Panc1 (cell line): ENCODE measurements around the gene CDV3.

DNA sequence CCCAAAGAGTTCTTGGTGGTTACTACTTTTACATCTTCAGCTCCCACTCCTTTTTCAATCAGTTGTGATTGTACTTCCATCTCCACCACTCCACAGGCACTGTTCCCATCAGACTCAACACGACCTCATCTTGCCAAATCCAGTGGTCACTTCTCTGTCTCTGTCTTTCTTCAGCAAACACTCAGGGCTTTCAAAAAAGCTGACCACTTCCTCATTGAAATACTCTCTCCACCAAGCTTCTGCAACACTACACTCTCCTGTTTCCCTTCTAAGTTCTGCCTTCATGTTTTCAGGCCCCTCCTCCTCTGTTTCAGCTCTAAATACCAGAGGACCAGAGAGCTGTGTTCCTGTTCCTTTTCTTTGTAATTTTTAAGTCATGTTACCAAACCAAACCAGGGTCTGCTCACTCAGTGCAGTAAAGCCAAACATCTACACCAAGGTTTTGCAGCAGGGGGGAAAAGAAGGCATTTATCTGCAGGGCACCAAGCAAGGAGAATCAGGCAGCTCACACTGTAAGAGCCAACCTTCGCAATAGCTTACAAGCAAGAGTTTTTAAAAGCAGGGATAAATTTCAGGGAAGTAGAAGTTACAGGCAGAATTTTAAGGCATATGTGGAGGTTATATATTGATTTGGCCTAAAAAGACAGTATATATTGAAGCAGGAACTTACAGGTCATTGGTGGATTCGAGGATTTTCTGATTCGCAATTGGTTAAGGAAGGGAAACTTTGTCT is 33.7 kb upstream of the ACP3 start:
- RRBS, 2 experiments: no CpG with 5 or more reads among the region's 4 CpGs

DNA sequence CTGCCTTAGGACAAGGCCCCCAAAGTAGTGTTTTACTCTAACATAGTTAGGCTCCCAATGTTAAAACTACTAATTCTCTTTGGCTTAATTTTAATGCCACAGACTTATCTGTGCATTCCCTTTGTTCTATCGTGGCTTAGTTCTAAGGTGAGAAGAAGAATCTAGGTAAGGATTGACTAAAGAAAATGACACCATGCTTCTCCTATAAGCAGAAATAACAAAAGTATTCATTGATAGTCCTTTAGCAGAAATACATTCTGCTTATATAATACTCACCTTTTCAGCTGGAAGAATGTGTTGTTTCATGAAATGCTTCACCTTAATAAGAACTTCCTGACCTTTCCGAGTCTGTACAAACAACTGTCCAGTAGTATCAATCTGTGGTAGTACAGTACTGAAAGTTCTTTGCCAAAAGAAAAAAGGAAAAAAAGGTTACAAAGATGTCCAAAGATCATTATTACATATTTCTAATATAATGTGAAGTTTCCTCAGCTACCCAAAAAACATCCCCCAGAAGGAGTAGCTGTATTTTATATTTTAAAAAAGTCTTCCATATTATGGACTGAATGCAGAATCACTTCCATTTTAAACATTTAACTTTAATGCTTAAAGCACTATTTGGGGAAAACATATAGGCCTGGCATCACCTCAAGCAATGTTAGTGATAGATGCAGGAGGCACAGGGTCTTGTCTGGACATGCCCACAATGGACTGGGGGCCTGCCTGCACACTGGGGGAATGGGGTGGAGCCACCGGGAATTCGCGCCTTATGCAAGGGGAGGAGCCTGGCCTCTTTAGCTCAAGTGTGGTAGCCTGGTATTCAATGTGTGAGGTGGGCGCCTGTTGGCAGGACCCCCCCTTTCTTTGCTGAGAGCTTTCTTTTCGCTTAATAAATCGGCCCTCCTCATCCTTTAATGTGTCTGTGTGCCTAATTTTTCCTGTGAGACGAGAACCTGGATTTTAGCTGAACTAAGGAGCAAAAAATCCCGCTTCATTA is 29.6 kb downstream of the ACKR4 start:
- RRBS, 2 experiments: no CpG with 5 or more reads among the region's 10 CpGs

GRCh38 chr3:133441658-133442264 is 41.9 kb downstream of the BFSP2 start:
- RRBS, 2 experiments: no CpG with 5 or more reads among the region's 3 CpGs

GRCh38 chr3:133472333-133472748 is 72.5 kb downstream of the BFSP2 start:
- RRBS, 2 experiments: 63 to 92% methylated on average over 4 of the region's 20 CpGs

DNA sequence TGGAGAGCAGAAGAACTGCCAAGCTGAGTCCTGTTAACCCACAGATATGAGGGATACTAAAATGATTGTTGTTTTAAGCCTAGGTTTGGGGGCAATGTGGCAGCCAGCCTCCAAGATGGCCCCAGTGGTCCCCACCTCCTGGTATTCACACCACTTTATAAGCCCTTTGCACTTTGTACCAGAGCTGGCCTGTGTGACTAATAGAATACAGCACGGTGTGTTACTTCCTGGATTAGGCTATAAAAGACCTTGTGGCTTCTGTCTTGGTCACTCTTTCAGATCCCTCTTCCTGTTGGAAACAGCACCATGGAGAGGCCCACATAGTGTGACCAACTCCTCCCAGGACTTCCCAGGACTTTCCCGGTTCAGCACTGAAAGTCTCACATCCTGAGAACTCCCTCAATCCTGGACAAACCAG is 32.4 kb upstream of the CDV3 start:
- RRBS, 2 experiments: no CpG with 5 or more reads among the region's 2 CpGs

- RRBS, 2 experiments: no CpG with 5 or more reads among the region's 4 CpGs
These were observed 3.4 kb upstream of the CDV3 start for GRCh38 chr3:133569945-133570662.

DNA sequence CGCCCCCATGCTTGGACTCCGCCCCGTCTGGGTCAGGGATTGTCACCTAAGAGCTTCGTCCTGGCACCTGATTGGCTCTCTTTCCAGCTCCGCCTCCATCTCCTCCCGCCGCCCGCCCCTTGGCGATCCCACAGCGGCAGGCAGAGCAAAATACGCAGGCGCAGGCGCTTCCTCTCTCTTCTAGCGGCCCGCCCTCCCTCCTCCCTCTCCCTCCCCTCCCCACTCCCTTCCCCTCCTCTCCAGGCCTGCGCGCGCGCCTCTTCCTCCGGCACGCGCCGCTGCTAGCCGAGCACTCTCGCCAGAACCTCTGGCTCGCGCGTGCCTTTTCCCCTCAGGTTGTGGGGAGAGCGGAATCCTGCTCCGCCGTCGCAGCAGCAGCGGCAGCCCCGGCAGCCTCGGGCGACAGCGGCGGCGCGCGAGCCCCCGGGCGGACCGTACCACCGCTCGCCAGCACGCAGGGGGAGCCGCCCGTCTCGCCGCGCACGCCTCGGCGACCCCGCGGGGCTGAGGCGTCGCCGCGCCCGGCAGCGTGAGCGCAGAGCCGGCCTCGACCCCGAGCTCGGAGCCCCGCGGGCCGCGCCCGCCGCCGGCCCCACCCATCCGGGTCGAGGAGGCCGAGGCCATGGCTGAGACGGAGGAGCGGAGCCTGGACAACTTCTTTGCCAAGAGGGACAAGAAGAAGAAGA is at the start of gene CDV3:
TSS of gene CDV3 (plus strand) at position 264 of the 686 bp plus-strand sequence.
- RRBS, 2 experiments: under 1 to 3% methylated on average over 27 to 37 of the region's 80 CpGs

- RRBS, 2 experiments: no CpG with 5 or more reads among the region's 2 CpGs
These were observed 2.8 kb downstream of the CDV3 start for GRCh38 chr3:133576268-133576732.

DNA sequence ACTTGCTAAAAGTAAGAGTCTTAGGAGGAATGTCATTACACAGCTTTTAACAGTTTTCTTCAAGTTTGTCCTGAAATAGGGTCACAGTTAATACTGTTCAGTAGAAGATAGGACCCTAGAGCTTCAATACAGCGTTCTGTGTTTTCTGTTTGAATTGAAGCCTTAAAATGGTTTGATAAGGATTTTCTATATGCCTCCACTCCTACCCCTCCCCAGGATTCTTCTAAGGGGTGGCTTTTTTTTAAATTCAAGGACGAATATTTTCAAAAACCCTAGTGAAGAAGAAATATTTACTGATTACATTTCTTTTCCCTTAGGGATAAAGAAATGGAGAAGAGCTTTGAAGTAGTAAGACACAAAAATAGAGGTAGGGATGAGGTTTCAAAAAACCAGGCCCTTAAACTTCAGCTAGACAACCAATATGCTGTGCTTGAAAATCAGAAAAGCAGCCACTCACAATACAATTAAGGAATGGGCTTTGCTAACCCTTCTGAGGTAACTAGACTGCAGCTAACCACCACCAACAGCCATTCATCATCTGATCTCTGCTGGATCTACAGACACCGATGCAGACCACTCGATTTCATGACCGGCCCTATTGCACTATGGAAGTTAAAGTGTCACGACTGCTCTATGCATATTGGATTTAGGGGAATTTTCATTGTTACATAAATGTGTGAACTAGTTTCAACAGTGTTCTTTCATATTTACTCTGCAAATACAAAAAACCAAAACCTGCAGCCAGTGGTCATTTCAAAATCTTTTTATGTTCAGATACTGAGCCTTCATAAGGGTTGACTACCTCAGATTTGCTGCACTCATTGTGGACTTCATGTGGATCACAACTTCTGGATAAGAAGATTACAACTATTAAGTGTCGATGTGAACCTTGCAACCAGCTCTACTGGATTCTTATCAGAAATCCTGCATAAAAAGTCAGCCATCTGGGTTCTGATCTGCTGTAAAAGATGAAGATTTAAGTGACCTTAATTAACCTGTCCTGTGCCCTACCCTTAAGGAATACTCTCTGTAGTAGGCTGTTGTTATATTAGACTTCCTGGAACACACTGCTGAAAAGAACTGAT is 14.4 kb downstream of the CDV3 start:
- RRBS, 2 experiments: no CpG with 5 or more reads among the region's 7 CpGs

DNA sequence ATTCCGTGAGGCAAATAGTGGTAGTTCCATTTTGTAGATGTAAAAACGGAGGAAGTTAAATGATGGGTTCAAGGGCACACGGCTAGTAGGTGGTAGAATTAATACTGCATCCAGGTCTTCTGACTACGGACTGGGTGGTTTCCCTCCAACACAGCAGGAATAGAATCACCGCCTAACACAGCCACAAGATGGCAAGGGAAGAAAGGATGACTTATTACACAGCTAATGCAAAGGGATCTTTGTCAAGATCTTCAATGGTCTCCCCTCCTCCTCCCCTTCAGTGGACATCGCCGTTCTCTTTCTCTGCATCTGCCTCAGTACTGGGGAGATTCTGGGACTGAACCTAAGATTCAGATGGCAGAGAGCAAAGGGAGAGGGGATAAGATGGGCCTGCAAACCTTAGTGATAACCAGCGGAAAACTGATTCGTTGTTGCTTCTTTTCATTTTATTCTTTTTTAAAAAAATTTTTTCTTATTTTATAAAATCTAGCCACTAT is 592 bp upstream of the TOPBP1 start:
- RRBS, 2 experiments: no CpG with 5 or more reads among the region's 9 CpGs

- RRBS, 2 experiments: 82 to 91% methylated on average over 27 to 32 of the region's 42 CpGs
These were observed 12.6 kb upstream of the TOPBP1 start for GRCh38 chr3:133674255-133674770.

DNA sequence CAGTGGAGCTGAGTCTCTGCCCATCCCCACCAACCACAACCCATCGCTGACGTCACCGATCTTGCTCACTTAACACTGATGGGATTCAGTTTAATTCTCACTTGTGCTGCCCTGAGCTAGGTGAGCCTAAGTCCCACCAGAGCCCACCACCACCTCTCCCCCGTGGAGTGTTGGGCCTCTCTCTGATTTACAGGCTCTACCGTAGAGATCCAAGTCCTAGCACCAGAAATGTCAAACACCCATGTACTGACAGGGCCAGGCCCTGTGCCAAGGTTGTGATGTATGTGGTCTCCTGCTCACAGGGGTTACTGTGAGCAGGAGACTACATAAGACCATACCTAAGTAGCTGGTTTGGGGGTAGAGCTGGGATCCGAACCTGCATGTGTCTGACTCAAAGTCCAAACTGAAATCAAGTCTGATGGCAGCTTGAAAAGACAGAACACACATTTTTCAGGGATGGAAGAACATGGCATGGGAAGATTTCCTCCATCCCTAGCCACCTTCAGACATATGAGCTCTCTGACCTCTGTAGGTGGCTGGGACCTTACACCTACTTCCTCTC is 61.5 kb upstream of the RAB6B start:
- RRBS, 2 experiments: no CpG with 5 or more reads among the region's 6 CpGs

DNA sequence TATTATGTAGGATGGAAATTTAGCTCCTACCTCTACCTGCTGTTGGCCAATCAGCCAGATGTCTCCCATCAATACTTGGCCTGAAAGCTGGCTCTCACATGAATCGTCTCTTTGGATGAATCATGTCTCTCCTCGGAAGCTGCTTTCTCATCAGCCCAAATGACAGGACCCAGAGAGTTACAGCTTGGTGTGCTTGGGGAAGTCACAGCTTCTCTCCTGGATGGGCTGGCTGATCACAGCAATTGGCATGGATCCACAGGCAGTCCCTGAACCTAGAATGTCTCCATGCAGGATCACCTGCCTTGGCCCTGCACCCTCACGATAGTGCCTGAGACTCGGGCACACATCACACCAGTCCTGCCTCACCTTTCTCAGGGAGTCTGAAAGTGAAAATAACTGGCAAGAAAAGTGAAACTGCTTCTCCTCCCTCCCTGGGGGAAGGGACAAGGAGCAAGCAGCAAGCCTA is 27.7 kb upstream of the SLCO2A1 start:
- RRBS, 2 experiments: no CpG with 5 or more reads among the region's 4 CpGs

- RRBS, 2 experiments: no CpG with 5 or more reads among the region's 3 CpGs
These were observed 39.4 kb downstream of the AMOTL2 start for GRCh38 chr3:134334727-134335368.

GRCh38 chr3:134357308-134358383 is 16.6 kb downstream of the AMOTL2 start:
- RRBS, 2 experiments: no CpG with 5 or more reads among the region's 12 CpGs

DNA sequence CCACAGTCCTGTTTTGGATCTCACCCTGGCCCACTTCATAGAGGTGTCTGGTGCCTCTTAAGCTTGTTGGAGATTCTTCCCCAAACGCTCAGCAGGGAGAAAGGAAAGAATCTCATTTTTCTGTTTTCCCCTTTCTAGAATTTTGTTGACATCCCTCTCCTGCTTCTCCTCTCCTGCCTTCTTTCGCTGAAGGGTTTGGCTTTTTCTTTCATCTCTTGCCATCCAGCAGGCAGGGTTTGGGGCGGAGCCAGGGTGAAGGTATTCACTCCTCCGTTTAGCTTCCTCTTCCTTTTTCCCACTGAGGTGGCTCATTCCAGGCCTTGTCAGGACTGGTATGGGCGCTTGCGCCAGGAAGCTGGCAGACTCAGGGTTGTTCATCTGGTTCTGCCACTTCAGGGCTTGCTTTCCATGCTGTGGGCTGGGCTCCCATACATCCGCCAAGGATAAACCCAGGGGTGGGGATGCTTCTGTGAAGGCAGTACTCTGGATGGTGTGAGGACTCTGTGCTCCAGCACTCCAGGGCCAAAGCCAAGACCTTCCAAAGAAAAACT is 7.5 kb upstream of the AMOTL2 start:
- RRBS, 2 experiments: no CpG with 5 or more reads among the region's 7 CpGs

DNA sequence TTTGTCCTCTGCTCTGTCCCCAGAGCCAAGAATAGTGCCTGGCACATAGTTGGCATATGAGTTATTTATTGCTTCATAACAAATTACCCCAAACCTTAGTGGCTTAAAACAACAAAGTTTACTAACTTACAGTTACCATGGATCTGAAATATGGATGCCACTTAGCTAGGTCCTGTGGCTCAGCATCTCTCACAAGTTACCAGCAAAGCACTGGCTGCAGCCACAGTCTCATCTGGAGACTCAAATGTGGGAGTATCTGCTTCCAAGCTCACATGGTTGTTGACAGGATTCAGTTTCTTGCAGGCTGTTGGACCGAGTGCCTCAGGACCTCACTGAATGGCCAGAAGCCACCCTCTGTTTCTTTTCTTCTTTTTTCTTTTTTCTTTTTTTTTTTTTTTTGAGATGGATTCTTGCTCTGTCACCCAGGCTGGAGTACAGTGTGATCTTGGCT is 20.0 kb upstream of the AMOTL2 start:
- RRBS, 2 experiments: no CpG with 5 or more reads among the region's 1 CpG

DNA sequence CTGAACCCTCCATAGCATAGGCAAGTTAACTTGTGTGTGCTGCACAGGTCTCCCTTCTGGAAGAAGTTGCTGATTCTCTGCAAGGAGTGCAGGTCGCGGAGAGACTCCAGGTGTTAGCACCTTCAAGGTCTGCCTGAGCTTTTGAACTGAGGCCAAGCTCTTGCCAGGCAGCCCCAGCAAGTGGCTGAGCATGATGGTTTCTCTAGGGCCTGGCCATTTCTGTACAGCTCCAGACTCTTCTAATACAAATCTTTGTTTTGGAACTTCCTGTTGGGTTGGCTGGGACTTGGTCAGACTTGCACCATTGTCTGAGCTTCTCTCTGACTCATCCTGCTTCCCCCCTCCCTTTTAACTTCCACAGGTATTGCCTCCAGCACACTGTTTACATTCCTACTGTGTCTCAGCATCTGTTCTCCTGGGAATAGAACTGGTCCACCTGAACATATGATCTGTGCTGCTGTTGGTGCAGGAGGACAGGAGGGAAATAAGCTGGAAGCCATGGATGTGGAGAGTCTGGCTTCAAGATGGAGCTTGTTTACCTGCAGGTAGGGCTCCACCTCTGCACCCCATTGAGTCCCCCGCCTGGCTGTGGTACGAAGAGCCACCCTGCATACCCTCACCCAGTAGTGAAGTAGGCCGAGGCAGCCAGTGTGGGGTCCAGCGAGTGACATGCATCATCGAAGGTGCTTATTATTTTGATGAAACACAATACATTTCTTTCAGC is 53.2 kb downstream of the KY start:
- RRBS, 2 experiments: no CpG with 5 or more reads among the region's 7 CpGs

DNA sequence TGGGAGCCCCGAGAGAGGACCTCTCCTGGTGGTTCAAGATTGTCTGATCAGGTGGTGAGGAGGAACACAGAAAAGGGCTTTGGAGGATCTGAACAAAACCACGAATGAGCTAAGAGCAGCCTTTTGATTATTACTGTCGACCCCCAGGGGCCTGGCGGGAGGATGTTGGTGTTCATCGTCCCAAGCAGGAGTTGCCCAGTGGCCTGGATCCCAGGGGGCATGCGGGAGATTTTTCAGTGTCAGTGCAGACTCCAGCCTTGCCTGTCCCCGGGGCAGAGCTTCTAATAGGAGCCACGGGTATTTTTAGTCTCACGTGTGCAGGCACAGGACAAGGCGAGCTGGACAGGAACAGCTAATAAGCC is 8.8 kb upstream of the KY start:
- RRBS, 2 experiments: no CpG with 5 or more reads among the region's 10 CpGs

- RRBS, 2 experiments: no CpG with 5 or more reads among the region's 10 CpGs
These were observed 26.7 kb upstream of the KY start for GRCh38 chr3:134677272-134678181.